SK-N-DZ (cell line): ENCODE data around the gene CYRIA.

RAMPAGE:
- cytosol, long total RNA = no peak
- nucleus, long total RNA = no peak
Observed at GRCh38 chr2:12675821-12676247, 40.9 kb upstream of the TRIB2 start.

GRCh38 chr2:12717322-12718311, 881 bp downstream of the TRIB2 start:
RAMPAGE:
- cytosol, long total RNA = no peak
- nucleus, long total RNA = no peak

RAMPAGE:
- cytosol, long total RNA = no peak
- nucleus, long total RNA = no peak
Observed at GRCh38 chr2:12824227-12824823, 107.6 kb downstream of the TRIB2 start.

RAMPAGE:
- cytosol, long total RNA = no peak
- nucleus, long total RNA = no peak
Observed at GRCh38 chr2:12844436-12845038, 127.8 kb downstream of the TRIB2 start.

DNA sequence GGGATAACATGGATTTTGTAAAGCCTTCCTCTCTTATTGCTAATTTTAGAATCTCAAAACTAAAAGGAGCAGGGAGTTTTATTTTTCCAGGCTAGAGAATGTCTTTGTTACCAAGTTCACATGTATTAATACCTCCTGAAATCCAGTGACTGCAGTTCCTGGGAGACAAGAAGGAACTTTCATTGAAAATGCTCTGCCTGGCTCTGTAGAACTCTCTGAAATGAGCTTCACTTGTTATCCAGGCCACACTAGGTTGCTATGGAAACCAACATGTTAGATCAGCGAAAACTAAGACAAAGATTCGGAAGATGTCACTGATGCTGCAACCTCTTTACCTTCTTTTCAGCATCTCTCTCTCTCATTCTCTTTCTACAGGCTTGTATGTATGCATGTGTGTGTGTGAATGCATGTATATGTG, 218.4 kb downstream of the TRIB2 start:
RAMPAGE:
- cytosol, long total RNA = no peak
- nucleus, long total RNA = no peak

DNA sequence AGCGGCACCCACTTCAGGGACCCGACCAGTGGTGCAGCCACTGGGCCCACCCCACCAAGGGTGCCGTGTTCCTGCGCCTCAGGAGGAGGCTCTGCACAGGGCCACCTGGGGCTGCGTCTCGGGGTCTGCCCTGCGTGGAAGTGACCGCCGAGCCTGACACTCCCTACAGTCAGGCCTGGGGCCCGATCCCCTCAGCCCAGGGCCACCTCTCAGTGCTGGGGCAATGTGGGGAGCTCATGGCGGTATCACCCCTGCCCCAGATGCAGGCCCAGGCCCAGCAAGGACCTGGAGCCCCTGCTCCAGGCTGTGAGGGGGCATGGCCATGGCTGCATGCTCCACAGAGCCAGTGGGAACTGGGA, 452.7 kb downstream of the LRATD1 start:
RAMPAGE:
- cytosol, long total RNA = no peak
- nucleus, long total RNA = no peak

DNA sequence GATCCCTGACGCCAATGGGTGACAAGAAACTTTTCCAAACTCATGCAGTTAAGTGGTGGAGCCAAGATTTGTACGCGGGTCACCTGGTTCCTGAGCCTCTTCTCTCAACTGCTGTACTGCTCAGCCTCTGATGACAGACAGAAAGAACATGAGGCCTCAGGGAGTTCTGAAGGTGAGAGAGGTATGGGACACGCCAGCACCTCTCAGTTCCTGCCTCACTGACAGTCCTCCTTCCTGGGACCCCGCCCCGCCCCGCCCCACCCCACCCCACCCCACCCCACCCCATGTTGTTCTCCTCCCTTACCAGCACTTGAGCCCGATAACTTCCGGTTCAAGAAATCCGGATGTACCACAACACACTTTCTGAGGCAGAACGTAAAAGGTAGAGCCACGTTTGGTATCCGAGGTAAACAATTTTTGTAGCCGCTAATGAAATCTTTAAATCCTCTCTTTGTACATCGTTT, 287.7 kb downstream of the MYCN start:
RAMPAGE:
- cytosol, long total RNA = no peak
- nucleus, long total RNA = no peak

RAMPAGE:
- cytosol, long total RNA = no peak
- nucleus, long total RNA = no peak
Observed at GRCh38 chr2:16550269-16550693, 115.4 kb downstream of the CYRIA start.

DNA sequence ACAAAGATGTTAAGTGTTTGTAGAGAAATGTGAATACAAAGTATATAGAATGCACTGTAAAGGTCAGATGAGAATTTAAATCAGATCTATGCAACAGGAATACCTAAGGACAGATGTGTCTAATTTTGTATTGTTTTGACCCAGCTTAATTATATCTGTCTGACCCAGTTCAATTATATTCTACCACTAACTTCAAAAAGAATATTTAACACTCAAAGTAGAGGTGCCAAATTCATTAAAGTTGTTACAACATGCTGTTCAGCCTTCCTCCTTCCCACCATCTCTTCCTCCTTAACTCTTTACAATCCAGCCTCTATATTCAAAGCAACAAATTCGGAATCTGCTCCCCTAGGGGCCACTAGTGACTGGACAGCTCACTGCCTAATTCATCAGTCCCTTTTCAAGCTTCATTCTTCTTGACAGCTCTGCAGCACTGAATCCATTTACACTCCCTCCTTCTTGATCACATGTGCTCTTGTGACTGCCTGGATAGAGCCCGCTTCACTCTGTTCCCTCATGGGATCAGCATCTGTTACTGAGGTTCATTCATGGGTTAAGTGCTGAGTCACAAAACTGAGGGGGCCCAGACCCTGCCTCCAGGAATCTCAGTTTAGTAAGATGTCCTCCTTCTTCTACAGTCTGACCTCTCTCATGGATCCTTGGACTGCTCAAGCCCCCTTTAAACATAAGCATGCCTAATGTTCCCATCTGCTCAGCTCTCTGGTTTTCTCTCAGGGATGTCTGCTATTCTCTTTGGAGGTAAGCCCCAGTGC, 81.6 kb downstream of the CYRIA start:
RAMPAGE:
- cytosol, long total RNA = no peak
- nucleus, long total RNA = no peak

RAMPAGE:
- cytosol, long total RNA = no peak
- nucleus, long total RNA = no peak
Observed at GRCh38 chr2:16609388-16609938, 56.2 kb downstream of the CYRIA start.

GRCh38 chr2:16614278-16615107, 51.1 kb downstream of the CYRIA start:
RAMPAGE:
- cytosol, long total RNA = no peak
- nucleus, long total RNA = no peak

DNA sequence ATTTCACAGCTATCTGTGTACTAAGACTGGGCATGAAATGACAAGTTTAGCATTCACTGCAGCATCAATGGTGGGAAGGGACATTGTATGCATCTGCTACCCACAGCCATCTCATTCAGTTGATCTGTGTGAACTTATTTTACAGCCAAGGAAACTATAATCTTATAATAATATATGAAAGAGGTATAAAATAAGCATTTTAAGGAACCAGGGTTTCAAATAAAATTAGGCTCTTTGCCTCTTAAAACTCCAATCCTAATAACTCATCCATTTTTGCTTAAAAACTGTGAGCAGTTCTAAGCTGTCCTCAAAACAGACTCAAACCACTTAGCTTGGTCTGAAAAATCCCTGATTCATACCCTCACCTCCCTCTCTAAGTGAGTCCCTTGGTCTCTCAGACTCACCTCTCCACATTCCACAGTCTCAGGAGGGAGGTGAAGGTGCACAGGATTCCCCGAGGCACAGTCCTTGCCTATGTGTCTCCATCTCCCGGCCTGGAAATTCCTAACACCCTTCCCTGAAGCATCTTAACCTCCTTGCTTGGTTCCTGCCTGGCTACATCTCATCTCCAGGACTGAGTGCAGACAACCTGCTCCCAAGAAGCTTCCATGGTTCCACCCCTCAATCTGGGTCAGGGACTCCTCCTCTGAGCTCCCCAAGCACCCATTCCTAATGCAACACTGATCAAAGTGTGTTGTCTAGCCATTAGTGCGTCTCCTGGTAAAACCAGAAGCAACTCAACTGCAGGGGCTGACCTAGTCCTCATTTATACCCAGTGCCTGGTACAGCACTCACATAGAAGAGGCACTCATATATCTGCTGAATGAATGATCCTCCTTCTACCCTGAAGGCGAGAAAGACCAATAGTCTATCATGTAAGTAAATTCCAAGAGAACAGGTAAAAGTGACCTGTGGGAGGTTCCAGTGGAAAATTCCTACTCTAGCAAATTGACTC, 45.0 kb downstream of the CYRIA start:
RAMPAGE:
- cytosol, long total RNA = no peak
- nucleus, long total RNA = no peak

DNA sequence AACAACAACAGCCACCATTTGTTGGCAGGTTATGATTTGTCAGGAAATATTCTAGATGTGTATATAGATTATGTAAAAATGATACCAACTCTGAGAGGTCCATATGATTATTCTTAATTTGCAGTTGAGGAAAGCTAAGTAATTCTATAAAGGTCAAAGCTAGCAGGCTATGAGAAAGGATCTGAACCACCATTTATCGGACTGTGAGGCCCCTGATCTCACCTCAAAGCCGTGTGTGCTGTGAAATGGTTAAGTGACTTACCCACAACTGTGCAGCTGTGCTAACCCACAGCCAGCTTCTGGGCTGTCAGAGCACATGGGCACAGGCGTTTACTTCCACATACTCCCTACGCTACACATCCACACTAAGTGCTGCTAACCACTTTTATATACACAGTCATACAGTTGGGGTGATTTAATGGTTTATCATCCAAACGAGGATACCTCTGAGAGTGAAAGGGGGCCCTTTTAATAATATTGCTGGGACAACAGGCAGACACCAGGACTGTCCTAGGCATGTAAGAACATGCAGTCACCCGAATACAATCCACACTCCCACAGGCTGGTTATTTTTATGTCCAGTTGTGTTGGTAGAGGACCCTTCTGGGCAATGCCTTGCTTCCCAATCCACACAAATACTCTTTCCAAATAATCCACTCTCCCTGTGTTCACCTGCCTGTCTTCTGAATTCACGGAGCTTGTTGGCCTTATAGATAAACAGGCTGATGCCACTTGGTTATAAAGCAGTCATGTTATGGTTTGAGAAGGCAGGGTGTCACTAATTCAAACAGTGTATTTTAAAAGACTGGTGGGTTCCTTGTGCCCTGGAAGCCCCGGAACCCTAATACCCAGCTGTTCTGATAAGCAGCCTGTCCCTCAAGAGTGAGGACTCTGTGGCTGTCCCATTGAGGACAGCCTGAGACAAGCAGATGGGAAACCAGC, 37.2 kb downstream of the CYRIA start:
RAMPAGE:
- cytosol, long total RNA = no peak
- nucleus, long total RNA = no peak

DNA sequence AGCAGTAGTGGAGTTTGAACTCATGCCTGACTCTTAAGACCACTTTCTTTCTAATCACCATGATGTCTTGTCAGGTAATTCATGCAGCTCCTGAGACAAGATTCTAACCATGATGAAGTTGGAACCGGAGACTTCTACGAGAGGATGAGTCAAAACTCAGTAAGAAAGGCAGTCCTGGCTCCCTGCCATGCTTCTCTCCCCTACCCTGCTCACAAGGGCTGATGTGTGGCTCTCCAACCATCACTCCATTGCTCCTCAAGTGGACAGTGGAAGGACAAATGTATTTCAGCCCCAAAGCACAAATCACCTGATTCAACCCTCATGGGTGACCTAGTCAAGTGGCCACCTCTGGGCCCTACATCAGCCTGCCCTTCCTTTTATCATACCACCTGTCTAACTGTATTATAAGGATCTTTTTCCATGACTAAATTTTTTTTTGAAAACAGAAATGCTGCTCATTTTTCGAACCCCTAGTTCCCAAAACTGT, 3.1 kb downstream of the CYRIA start:
RAMPAGE:
- cytosol, long total RNA = no peak
- nucleus, long total RNA = no peak

DNA sequence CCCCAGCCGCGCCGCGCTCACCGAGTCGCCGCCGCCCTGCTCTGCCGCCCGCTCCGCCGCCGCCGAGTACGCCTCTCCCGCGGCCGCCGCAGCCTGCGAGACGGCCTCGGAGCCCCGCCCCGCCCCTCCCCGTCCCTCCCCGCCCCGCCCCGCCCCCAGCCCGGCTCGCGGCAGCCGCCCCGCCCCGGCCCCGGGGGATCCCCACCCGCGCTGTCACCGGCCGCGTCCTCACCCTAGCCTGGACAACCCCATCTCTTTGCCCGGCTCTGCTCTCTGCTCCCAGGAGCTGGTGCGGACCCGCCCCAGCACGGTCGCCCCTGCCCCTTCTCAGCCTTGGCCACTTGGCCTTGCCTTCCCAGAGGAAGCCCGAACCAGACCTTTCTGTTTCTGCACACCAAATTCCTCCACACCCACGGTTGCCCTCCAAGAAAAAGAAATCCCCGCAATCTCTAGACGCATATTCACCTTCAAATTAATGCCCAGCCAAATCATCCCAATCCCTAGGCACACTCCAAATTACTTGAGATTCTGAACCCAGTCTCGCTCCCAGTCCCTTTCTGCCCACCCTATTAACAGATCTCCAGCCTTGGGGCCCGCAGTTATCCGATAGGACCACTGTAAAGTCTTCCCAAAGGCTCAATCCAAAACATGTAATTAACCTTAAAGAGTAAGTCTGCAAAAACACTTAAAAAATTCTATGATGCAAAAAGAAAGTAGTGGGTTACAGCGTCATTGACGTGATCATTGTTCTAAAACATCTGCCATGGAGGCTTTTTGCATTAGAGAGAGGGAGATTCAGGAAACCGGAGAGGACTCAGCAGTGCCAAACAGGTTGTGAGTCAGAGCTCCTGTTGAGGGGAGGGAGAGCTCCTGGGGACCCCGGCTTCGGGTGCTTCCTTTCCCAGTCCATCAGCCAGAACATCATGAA, at the start of gene CYRIA:
Gene CYRIA (minus strand): TSS at position 76 of the 928 bp plus-strand sequence.
RAMPAGE:
- cytosol, long total RNA = start-site peak on the minus strand centred at position 63 of the sequence, 34 bp wide, 16 and 21 reads in 2 replicates
- nucleus, long total RNA = no peak

RAMPAGE:
- cytosol, long total RNA = no peak
- nucleus, long total RNA = no peak
Observed at GRCh38 chr2:17648794-17649264, 104.8 kb downstream of the SMC6 start.

DNA sequence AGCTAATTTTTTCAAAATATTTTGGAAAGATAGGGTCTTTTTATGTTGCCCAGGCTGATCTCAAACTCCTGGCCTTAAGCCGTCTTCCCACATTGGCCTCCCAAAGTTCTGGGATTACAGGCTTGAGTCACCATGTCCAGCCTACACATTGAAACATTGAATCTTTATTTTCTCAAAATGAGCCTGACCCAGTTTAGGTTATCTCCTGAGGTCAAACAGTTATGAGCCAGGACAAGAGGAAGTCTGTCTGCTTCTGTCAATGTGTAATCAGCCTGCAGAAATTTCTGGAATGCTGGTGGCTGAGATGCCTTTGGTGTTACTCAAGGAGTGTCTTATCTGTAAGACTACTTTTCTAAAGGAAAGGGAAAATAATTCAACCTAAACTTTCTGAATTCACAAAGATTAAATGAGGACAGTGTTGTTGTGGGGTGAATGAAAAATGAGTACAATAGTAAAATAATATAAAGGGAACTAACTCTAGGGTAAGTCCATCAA, 261.0 kb downstream of the RDH14 start:
RAMPAGE:
- cytosol, long total RNA = no peak
- nucleus, long total RNA = no peak

DNA sequence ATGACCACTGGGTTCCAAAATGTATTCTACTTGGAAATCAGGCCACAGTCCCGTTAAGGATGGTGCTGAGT, 1.0 kb downstream of the RDH14 start:
RAMPAGE:
- cytosol, long total RNA = no peak
- nucleus, long total RNA = no peak

DNA sequence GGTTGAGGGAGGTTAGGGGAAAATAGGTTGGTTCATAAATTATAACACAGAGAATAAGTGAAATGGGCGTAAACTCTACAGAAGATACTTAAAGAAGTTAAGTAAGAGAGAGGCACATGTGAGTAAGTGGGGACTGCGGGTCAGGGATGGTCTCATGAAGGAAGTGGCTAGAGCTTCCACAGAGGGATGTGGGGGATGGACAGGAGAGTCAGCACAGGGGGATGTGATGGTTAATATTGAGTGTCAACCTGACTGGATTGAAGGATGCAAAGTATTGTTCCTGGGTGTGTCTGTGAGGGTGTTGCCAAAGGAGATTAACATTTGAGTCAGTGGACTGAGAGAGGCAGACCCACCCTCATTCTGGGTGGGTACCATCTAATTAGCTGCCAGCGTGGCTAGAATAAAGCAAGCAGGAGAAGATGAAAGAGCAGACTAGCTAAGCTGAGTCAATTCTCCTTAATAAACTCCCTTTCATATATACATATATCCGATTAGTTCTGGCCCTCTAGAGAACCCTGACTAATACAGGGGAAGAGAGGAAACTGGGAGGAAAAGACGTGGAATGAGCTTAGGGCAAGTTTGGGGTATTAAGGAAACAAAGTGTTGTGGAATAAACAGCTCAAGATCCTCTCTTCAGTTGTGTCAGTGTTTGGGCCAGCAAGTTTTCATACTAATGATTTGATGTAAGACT, 135.0 kb upstream of the NT5C1B start:
RAMPAGE:
- cytosol, long total RNA = no peak
- nucleus, long total RNA = no peak

DNA sequence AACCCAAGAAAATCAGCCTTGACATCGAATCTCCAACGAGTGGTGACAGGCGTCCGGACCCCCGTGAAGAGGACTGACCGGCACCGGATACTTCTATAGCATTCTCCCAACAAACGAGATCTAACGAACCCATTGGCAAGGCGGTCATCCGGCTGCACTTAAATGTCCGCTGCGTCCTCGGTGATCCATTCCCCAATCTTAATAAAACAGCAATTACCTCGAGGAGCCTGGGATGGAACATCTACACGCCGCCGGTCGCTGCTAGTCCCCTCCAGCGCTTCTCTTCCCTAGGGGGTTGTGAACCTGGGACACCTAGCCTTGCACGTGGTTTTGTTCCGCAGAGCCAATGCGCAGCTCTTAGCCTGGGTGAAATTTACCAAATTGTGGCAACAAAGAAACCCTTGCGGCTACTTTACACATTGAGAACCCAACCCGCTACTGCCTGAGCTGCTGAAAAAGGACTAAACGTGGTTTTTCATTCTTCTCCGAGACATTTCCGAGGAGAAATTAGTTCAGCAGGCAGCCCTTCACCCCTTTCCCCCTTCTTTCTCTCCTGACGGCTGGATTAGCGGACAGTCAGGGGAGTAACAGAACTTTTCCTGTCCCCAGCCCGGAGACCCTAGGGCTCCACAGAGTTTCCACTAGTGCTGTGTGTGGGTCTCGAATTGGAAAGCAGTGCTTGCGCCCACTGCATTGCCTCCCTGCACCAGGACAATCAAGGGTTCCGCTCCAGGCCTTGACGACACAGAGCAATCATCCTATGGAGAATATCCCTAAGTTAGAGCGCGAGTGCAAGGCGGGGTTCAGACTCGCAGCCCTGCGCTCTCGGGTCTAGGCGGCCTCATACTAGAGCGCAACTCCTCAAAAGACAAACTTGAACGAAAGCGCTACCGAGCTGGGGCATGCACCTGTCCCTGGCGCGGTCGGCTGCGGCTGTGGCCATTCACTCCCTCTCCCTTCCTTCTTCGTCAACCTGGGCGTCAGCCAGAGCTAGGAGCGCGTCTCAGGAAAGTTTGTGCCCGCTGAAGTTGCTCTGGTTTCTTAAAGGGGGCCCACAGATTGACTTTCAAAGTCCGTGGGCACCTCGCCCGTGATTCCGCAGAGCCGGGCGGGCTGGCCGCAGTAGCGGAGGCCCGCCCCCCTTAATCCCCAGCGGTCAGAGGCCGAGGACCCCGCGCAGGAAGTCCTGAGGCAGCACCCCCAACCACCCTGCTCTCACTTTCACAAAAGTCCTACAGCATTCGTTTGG, 1.0 kb downstream of the OSR1 start:
RAMPAGE:
- cytosol, long total RNA = no peak
- nucleus, long total RNA = no peak